Ureter (tissue), 1 donor: ENCODE results near the genes DMD, FAM47B and H2AL3.

- PRO-cap: no peak
Measured at GRCh38 chrX:31932283-31932734, 860.5 kb upstream of the FTHL17 start.

DNA sequence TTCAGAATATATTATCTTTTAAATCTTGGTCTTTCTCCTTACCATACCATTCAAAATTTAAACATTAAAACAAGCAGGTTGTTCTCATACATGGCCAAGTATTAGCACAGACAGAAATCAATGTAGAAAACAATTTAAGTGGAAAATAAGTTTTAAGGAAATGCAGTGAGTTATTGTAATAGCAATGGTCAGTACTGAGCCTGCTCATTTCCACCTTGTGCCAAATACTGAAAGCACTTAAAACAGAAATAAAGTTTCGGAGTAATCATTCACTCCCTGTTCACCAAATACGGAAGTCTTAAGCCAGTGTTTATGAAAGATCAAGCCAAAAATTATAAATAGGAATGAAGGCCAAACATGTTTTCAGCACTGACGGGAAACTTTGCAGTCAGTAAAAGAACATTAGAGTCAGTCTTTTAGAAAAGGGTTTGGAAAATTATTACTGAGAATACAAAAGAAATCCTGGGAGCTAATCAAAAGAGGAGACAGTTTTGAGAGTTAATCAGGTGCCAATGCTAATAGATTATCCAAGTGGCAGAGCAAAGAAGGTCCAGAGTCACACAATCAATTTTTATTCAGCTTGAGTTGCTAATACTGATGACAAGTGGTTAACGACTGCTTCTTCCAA lies 178.6 kb downstream of the DMD start:
- PRO-cap: no peak

DNA sequence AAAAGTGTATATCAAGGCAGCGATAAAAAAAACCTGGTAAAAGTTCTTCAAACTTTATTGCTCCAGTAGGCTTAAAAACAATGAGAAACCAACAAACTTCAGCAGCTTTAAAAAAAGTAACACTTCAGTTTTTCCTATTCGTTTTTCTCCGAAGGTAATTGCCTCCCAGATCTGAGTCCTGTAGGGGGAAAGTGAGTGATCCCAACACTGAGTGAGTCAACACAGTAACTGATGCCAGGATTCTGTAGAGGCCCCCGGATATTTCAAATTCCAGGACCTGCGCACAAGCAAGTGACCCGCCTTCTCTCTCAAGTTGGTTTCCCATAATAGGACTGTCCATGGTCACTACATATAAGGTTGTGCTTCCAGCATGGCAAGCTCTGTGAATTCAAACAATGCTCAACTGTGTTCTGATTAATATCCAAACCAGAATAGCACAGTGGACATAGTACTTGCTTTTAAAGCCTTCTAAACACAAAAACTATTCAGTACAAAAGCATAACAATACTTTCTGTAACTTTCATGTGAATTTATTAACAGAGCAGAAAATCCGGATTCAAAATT lies at the start of gene DMD:
Gene DMD, minus strand, starts transcription at position 233 of the 564 bp plus-strand sequence.
- PRO-cap: no peak

DNA sequence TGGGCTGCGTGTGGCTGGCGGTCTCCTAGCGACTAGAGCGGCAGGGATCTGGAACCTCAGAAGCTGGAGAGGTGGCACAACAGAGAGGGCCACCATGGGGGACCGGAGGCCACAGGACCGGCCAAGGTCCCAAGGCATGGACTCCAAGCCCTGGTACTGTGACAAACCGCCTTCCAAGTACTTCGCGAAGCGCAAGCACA lies at the start of gene FAM47B:
Gene FAM47B, plus strand, starts transcription at position 59 of the 200 bp plus-strand sequence.
- PRO-cap: no peak

DNA sequence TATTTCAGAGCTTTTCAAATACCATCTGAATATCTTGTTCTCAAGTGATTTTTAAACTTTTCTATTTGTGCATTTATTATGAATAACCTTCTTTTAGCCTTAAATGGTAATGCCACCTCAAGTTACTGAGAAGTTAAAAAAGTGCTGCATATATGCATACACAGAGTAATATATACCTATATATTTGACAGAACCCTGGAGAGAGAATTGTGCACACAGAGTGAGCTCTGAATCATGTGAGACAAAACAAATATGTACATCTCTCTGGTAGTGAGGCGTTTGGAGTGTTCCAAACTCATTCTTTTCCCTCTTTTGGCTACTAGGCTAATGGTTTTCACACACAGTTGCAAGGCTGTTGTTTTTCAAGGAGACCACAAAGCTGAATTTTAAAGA lies 46.0 kb downstream of the CFAP47 start:
- PRO-cap: no peak

DNA sequence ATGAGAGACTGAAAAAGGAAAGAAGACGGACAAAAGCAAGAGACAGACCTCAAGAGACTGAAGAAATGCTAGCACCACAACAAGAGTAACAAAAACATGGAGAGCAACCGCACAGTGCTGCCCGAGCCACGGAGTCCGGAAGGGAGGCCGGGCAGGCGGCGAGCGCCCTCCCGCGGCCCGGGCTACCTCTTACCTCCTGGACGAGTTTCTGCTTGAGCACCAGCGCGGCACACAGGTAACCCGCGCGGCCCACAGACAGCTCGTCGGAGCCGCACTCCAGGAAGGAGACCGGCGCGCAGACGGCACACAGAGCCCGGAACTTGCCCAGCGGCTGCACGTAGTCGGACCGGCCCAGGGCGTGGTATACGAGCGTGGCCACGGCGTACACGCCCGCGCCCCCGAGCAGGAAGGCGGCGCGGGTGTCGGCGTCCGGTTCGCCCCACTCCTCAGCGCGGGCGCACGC lies 22.8 kb upstream of the FAM47C start:
- PRO-cap: no peak

GRCh38 chrX:37348125-37348576 lies 1.0 kb upstream of the PRRG1 start:
- PRO-cap: no peak

- PRO-cap: no peak
Measured at GRCh38 chrX:37786581-37786913, 6.7 kb downstream of the CYBB start.

GRCh38 chrX:37993976-37994410 lies at the start of gene H2AL3:
Gene H2AL3, plus strand, starts transcription at chrX:37994272.
- PRO-cap: no peak

DNA sequence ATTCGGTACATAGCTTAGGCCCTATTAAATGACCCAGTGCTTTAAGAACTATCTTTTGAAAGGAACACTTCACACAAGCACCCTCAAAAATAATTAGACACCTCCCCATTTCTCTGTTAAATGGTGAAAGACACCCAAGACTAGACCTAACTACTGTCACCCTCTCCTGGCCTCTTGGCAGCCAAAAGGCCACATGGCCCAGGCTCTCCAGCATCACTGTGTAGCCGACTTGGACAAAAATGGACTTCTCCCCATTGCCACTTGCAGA lies 1.9 kb downstream of the MID1IP1 start:
- PRO-cap: no peak

- PRO-cap: no peak
Measured at GRCh38 chrX:38817123-38817448, 15.8 kb downstream of the MID1IP1 start.

DNA sequence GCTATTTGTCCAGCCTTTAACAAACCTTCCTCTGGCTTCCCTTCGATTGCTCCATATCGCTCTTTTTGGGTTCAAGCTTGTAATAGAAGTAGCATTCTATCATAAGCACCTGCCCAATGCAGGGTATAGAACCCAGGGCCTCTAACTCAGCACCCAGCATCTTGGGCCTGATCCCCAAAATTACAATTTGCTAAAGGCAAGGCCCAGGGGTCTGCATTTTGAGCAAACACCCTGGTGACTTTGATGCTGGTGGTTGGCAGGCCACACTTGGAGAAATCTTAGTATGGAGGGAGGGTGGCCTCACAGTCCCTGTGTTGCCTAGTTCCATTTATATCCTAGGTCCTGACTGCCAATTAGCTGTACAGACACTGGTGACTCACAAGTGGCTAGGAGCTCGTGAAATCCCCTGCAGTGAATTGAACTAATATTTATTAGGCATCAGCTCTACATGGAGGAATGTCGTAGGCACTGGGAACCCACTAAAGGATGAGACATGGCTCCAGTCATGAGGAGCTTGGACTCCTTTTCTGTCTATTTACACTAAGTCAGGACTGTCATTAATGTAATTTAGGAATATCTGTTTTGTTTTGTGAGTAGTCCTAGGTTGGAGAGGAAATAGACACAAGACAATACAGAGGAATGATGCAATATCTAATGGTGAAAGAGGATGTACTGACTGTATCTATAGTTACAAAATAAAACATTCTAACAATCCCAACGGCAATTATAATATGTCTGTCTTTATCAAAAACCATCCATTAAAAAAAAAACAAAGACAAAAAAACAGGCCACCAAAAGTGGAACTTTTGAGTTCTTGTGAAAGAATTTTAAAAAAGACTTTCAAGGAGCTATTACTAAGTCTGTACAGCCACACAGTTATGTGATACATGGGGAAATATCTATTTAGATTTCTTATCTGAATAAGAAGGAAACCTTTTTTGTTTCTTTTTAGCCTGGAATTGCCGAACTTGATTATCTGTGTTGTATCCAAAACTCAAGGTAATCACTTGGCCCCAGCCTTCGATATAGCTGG lies 67.7 kb downstream of the MID1IP1 start:
- PRO-cap: no peak

GRCh38 chrX:39016333-39016993 lies 215.2 kb downstream of the MID1IP1 start:
- PRO-cap: no peak

GRCh38 chrX:39689381-39690306 lies 408.1 kb downstream of the BCOR start:
- PRO-cap: no peak

GRCh38 chrX:39813576-39814367 lies 284.0 kb downstream of the BCOR start:
- PRO-cap: no peak

- PRO-cap: unidirectional peak, minus-strand start at chrX:39897619
Measured at GRCh38 chrX:39897258-39897850, 200.4 kb downstream of the BCOR start.

DNA sequence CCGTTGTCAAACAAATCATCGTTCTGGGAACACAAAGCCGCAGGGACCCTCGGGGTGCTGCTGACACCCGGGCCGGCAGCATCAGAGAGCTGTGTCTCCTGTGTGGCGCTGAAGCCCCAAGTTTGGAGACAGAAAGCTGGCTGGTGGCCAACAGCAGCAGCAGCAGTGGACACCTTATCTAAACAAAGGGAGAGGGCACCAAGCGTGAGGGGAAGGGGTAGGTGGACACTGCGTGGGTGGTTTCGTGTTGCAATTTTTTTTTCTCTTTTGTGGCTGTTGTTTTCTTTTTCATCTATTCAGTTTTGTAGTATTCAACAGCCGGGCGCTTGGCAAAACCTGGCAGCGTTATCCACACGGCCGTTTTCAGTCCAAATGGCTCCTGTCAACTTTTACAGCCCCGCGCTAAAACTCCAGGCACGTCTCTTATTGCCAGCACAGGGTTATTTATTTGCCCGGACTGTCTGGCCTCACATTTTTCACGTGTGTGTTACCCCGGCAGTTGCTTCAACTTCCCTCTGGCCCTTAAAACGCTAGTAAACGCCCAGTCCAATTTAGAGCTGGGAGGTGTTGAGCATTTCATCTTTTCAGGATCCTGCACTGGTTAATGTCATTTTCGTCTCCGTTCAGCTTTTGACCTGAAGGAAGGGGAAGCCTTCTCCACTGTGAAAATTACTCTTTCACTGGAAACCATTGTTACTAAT lies 192.2 kb downstream of the BCOR start:
- PRO-cap: no peak

- PRO-cap: no peak
Measured at GRCh38 chrX:39907933-39908903, 189.5 kb downstream of the BCOR start.

DNA sequence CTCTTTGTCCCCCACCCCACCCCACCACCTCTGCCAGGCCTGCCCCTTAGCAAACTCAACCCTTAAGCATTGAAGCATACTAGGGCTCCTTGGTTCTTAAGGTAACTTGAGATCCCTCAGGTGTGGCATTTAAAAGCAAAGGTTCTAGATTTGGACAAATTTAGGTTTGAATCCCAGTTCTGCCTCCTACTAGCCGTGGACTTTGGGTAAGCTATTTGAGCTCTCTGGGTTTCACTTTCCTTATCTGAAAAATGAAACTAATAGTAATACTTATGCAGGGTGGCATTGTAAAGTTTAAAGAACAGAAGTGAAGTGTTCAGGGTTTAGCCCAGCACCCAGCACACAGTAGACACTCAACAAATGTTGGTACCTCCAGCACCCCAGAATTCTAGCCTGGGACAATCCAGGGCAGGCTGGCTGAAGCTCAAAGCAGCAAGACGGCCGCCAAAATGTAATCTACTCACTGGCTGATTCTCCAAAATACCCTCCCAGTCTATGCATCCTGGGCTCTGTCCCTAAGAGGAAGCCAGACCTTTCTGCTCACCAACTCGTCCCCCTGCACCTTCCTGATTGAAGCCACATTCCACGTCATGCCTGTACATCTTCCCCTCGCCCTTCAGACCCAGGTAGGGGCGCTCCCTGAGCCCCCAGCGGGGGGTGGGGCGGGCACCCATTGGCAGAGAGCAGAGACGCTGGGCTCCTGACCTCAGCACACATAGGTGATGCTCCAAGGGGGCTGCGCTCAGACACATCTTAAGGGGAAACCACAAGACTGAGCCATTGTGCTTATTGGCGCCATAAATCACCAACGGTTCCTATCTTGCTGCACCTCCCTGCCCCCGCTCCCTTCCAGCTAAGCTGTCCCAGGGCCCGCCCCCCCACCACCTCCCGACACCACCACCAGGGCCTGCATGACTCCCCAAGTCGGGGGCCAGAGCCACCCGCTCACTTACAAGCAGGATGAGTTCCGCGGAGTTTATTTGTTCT lies 160.6 kb downstream of the BCOR start:
- PRO-cap: no peak

DNA sequence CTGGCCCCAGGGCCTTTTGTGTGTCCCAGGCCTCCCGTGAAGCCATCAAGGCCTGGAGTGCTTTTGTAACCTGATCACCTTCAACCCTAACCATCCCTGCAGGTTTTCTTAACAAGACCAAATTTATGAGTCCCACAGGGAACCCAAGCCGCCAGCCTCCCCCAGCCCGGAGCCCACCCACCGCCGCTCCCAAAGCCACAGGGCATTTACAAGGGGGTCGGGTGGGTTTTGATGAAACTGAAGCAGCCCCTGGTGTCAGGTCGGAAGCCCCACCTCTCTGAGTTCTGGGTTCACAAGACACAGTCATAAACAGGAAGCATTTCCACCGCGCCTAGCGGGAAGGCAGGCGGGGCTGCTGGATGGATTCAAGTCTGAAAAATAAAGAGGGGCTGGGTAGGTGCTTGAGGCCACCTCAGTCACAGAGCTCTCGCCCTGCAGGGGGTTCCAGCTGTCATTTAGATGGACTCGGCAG lies 128.6 kb downstream of the BCOR start:
- PRO-cap: no peak